Spleen (tissue), 7 donors: ENCODE results near the genes HAPLN1 and POLR3G.

DNA sequence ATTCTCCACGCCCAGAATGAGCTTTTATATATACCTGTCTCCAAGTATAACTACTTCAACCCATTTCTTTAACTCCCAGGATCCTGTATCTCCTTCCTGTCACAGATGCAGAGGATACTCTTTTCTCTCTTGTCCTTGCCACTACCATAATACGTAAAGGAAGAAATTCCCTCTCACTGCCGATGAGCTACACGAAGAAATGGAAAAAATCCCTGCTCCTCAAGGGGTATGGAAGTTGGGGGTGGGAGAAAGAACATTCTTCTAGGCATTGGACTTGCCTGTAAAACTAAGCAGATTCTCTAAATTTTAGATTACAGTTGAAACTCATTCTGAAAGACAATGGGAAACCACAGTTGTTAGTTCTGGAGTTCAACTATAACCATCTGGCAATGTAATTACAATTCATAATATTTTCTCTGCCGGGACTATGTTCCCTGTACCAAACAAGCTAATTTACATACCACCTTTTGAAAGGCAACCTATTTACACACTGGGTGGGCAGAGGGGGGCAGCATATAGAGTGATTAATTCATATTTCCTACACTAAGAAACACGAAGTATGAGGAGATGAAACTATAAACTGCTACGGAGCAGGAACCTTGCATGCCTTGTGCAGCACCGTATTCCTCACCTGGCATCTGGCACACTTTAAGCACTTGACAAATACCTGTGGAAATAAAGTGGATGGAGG lies 54.5 kb downstream of the SSBP2 start:
- PRO-cap, 4 experiments: no peak in any of the 4 experiments
- RAMPAGE, long total RNA, 4 experiments: no peak in any of the 4 experiments

- PRO-cap, 4 experiments: peak in 4 of 4 experiments; most common plus-strand start chr5:81852058 (in 2); most common minus-strand start chr5:81851919 (in 2)
- RAMPAGE, long total RNA, 4 experiments: no peak in any of the 4 experiments
Observed at GRCh38 chr5:81851285-81852281, 100.7 kb upstream of the SSBP2 start.

- PRO-cap, 4 experiments: no peak in any of the 4 experiments
- RAMPAGE, long total RNA, 4 experiments: no peak in any of the 4 experiments
Observed at GRCh38 chr5:82106775-82107182, 135.0 kb downstream of the ATG10 start.

DNA sequence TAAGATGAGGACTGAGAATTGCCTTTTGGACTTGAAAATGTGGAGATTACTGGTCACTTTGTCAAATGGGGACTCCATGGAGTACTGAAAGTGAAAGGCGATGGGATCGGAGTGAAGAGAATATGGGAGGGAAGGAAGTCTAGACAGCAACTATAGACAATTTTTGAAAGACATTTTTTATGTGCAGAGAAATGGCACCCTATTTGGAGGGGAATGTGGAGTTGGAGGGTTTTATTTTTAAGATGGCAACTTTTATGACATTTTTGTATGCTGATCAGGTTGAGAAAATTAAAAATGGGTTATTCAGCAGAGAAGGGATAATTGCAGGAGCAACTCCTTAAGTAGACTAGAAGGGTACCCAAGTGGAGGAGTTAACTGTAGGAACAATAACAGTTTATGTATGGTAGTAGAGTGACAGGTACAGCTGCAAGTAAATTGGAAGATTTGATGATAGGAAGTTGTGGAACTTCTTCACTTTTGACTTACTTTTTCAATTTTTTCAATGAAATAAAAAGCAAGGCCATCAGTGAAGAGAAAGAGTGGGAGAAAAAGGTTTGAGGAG lies 2.4 kb upstream of the RPS23 start:
- PRO-cap, 4 experiments: no peak in any of the 4 experiments
- RAMPAGE, long total RNA, 4 experiments: no peak in any of the 4 experiments

GRCh38 chr5:82348592-82349189 lies 70.5 kb upstream of the RPS23 start:
- PRO-cap, 4 experiments: no peak in any of the 4 experiments
- RAMPAGE, long total RNA, 4 experiments: no peak in any of the 4 experiments

GRCh38 chr5:82356728-82357822 lies 78.9 kb upstream of the RPS23 start:
- PRO-cap, 4 experiments: no peak in any of the 4 experiments
- RAMPAGE, long total RNA, 4 experiments: no peak in any of the 4 experiments

- PRO-cap, 4 experiments: no peak in any of the 4 experiments
- RAMPAGE, long total RNA, 4 experiments: no peak in any of the 4 experiments
Observed at GRCh38 chr5:82422597-82423142, 144.5 kb upstream of the RPS23 start.

DNA sequence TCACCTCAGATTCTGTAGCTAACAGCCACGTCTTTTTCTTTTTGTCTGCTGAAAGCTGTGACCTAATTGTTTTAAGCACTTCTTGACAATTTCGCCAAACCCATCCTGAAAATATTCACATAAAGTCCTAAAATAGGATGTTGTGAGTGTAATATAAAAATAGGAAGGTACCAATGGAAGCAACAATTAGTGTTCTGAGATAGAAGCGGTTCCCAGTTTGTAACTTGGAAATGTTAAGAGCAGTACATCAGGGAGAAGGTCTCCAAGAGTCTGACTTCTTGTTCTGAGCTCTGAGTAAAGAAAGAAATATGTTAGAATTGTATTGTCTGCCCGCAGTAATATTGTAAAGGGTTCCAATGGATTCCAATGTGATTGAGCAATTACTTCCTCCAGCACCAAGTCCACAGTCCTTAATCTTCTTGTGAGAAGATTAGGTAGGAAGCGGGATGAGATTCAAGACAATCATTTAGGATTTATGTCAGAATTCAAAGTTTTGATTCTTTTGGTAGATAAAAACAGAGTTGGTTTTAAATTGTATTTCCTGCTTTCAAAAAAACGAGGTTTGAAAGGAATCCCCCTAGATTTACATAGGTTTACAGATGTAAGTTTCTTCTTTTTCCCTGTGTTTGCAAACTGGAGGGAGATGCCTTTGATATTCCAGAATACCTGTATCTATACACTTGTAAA lies 4.0 kb downstream of the VCAN start:
- PRO-cap, 4 experiments: no peak in any of the 4 experiments
- RAMPAGE, long total RNA, 4 experiments: no peak in any of the 4 experiments

GRCh38 chr5:83720738-83721399 lies at the start of gene HAPLN1:
Gene HAPLN1 (minus strand): TSS chr5:83720855.
- PRO-cap, 4 experiments: no peak in any of the 4 experiments
- RAMPAGE, long total RNA, 4 experiments: no peak in any of the 4 experiments

DNA sequence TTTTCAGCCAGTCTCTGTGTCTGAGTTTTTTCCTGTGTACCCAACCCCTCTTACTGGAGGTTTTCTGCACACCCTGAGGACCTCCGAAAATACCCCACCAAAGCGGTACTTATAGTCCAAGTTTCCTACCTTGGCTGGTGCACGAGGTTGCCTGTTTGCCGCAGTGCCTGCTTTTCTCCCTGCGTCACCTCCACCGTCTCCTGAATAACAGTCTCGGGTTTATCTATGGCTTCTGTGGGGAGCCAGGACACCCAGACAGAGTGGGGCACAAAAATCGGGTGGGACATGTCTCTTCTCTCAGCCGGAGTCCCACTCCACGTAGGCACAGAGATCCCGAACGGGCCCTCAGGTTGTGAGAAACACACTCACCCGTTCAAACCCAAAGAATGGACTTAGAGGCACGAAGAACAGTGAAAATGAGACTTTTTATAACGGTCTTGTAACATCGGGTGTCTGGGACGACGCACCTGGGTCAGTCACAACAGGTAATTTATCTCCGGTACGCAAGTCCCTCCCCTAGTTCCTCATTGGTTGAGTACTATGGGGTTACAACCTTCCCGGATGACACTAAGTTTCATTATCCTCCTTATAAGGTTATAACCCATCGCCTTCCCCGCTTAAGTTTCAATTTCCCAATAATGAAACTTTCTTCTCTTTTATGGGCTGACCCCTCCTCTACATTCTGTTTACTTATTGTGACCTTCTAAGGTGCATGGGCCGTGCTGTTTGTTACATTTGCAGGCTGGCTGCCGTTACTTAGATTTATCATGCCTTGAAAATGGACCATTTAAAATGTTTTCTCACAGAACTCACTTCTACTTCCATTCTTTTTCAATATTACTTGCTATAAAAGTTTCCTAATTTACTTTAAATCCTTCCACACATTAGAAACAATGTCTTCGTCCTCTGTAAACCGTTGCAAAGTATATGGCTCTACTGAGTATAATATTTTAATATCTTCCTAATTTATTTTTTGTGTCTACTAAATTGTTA lies 970.1 kb upstream of the COX7C start:
- PRO-cap, 4 experiments: no peak in any of the 4 experiments
- RAMPAGE, long total RNA, 4 experiments: no peak in any of the 4 experiments

- PRO-cap, 4 experiments: no peak in any of the 4 experiments
- RAMPAGE, long total RNA, 4 experiments: no peak in any of the 4 experiments
Observed at GRCh38 chr5:86510418-86510906, 107.3 kb upstream of the COX7C start.

- PRO-cap, 4 experiments: no peak in any of the 4 experiments
- RAMPAGE, long total RNA, 4 experiments: no peak in any of the 4 experiments
Observed at GRCh38 chr5:87312674-87313431, 45.2 kb downstream of the RASA1 start.

DNA sequence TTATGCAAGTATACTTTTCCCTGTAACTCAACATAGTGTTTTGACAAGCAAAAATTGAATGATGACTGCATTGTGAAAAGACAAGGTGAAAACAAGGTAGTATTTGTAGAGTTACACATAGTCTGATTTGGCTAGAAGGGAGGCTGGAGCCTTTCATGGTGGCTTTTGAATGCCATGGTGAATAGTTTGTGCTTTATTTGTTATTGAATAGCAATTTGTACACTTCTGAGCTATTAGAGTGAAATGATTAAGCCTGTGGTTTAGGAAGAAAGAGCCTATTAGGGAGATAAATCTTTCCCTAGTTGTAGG lies 53.0 kb downstream of the RASA1 start:
- PRO-cap, 4 experiments: no peak in any of the 4 experiments
- RAMPAGE, long total RNA, 4 experiments: no peak in any of the 4 experiments

GRCh38 chr5:88667215-88667705 lies 215.7 kb downstream of the MEF2C start:
- PRO-cap, 4 experiments: no peak in any of the 4 experiments
- RAMPAGE, long total RNA, 4 experiments: no peak in any of the 4 experiments

GRCh38 chr5:88673187-88673851 lies 209.7 kb downstream of the MEF2C start:
- PRO-cap, 4 experiments: no peak in any of the 4 experiments
- RAMPAGE, long total RNA, 4 experiments: no peak in any of the 4 experiments

DNA sequence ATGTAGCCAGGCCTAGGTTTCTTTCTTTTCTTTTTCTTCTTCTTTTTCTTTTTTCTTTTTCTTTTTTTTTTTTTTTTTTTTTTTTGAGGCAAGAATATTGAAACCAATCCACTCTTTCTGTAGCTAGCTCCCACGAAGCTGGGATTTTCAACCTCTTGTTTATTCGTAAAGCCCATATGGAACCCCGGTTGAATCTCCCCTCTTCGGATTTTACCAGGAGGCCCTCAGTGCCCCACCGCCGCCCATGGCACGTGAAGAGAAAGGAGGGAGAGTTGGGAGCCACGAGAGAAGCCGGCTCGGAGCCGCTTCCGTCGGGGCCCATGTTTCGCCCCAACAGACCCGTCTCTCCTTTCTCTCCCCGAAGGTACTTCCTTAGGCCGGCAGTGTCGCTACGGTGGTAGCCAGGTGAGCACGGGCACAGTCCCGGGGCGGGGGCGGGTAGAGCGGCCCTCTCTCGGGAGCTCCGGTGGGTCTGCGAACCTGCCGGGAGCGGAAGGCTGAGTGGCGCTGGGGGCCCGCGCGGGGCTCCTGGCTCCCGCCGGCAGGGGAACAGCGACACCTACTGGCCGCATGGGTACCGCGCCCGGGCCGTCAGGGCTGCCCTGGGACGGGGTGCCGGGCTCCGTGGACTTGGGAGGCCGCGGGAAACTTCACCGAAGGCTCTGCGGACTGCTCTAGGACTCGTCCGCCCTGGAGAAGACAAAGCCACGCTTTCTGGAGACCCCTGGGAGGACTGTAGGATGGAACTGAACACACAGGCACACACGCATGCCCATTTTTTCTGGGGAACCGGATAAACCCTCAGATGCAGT lies 202.7 kb downstream of the MEF2C start:
- PRO-cap, 4 experiments: no peak in any of the 4 experiments
- RAMPAGE, long total RNA, 4 experiments: no peak in any of the 4 experiments

GRCh38 chr5:88877521-88878217 lies 5.3 kb downstream of the MEF2C start:
- PRO-cap, 4 experiments: no peak in any of the 4 experiments
- RAMPAGE, long total RNA, 4 experiments: no peak in any of the 4 experiments

DNA sequence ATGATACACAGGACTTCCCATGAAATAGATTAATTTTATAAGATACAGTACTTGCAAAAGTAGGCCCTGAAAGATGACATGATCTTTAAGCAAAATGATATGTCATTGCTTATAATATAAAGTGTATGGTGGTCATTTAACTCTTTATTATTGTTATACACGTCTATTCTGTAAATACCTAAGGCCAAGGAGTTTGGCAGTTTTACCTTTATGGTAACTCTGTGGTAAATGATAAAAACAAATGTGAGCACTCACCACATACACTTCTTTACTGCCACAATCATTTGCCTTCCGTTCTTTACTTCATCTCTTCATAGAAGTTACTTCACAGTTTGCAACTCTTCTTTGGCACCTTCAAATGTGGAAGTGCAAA lies 4.2 kb upstream of the MEF2C start:
- PRO-cap, 4 experiments: peak in 1 of 4 experiments; most common minus-strand start position 273 of the sequence (in 1)
- RAMPAGE, long total RNA, 4 experiments: no peak in any of the 4 experiments

GRCh38 chr5:90072896-90073386 lies 336.6 kb downstream of the CETN3 start:
- PRO-cap, 4 experiments: no peak in any of the 4 experiments
- RAMPAGE, long total RNA, 4 experiments: no peak in any of the 4 experiments

DNA sequence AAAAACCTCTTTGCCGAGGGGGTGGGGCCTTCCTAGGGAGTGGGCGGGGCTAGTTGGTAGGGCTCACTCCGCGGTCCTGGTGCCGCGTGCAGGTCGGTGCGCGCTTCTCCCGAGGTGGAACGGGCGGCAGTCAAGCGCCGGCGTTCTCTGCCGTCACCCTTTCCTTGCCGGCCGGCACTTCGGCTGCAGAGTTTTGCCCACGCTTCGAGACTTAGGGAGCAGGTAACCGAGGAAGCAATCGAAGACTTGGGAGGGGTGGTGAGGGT lies at the start of gene POLR3G:
Gene POLR3G (plus strand): TSS at position 66 of the 266 bp plus-strand sequence.
- PRO-cap, 4 experiments: peak in 4 of 4 experiments; most common plus-strand start position 91 of the sequence (in 3)
- RAMPAGE, long total RNA, 4 experiments: start-site peak on the plus strand in 2 of 4 experiments, centred at positions 80 to 94 of the sequence, 19 to 27 reads per replicate